Foreskin keratinocyte (primary cell): Measurements from ENCODE around the gene COG3.

- RAMPAGE, total RNA = no peak
Measured at GRCh38 chr13:42985789-42986316, 6.2 kb downstream of the EPSTI1 start.

- RAMPAGE, total RNA = no peak
Measured at GRCh38 chr13:43785564-43786409, 985 bp downstream of the ENOX1 start.

- RAMPAGE, total RNA = no peak
Measured at GRCh38 chr13:44128424-44128978, 32.6 kb downstream of the SMIM2 start.

DNA sequence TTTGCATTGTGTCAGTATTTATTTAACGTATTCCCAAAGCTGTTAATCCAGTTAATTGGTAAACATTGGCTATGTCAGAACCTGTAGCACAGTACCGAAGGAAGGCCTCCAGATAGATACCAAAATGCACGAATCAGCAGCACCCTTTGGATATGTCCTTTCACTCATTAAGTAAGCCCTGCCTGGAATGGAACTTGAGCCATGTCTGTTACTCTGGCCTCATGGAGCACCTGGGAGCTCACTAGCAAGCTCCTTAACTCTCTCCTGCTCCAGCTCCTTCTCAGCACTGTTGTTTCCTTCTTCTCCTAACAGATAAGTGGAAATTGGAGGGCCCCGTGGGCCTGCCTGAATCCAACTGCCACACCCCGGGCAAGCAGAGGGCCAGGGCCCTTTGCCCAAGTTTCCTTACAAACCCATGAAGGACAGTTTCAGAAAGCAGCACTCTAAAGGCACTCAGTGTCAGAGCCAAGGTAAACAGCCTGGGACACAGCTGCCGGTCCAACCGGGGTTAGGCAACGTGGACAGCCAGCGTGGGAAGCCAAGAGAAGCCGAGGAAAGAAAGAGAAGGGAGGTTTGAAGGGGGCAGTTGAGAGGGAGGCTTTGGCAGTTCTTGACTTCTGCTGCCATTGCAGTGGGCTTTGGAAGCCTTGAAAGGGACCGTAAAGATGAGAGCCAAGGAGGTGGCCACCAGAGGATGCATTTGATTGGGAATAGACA, 57.7 kb upstream of the SMIM2 start:
- RAMPAGE, total RNA = no peak

- RAMPAGE, total RNA = no peak
Measured at GRCh38 chr13:44273813-44274755, 99.5 kb upstream of the SERP2 start.

DNA sequence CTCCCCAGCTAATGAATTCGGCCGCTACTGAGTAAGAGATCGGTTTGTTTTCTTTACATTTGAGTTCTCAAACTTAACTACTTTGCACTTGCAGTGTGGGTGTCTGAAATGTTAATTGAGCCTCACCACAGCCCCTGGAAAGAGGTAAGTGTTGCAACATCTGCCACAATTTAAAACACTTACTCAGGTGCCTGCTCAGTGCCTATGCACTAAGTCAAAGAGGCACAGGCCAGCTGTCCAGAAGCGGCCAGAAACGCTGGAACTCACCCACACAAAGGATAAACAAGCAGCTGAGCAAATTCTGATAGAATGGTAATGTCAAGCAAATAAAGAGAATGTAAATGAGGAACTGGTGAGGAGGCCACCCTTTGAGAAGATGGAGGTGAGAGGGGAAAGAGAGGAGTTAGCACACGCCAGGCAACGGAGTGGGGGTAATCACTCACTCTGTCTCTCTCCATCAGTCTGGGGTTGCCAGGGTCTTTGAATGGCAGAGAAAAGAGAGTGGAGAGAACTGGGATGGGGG, 67.7 kb upstream of the SERP2 start:
- RAMPAGE, total RNA = no peak

DNA sequence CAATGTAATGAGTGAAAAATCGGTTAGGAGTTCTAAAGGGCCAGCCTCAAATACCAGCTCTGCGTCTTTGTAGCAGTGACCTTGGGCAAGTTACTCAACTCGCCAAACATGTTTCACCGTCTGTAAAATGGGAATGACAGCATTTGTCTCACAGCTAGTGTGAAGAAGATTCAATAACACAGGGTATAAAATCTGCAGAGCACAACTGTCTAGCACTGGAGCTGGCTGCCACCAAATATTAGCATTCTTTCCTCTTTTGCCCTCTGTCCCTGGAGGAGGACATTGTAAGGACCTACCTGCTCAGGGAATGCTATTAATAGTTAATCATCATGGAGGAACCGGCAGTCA, 22.1 kb upstream of the SERP2 start:
- RAMPAGE, total RNA = no peak

DNA sequence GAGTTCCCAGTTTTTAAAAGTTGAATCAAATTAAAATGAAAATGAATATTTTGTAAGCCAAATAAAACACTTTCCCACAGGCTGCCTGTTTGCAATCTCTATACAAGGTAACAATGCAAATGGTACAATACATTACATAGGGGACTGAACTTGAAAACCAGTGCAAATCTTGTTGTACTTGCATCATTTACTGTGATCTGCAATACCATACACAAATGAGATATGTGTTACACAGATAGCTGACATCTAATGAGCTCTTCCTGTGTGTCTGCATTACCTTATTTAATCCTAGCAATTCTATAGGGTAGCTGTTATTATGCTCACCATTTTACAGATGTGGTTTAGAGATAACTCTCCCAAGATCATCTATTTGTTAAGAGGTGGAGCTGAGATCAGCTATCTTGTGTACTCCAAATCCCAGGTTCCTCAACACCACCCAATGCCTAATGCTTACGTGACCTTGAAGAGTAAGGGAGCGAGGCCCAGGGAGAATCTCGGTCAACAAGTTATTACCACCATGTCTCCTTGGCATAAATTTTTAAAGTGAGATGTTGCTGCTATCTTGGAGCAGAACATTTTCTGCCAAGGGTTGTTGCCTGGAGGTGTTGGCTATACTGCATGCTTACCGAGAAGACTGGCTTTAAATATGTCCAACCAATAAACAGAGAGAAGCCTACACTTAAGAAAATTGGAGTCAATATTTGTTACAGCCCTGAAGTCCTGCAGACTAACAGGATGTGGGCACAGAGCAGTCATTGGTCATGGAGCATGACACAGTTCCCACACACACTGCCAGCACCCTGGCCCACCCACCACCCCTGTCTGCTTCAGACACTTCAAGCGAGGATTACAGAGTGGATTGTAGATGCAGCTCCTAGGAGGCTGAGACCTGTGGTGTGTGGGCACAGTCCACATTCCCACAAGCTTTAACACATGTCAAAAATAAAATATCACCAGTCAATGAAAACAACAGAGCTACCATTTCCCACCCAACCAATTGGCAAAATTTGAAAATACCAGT, 21.2 kb upstream of the SERP2 start:
- RAMPAGE, total RNA = no peak

DNA sequence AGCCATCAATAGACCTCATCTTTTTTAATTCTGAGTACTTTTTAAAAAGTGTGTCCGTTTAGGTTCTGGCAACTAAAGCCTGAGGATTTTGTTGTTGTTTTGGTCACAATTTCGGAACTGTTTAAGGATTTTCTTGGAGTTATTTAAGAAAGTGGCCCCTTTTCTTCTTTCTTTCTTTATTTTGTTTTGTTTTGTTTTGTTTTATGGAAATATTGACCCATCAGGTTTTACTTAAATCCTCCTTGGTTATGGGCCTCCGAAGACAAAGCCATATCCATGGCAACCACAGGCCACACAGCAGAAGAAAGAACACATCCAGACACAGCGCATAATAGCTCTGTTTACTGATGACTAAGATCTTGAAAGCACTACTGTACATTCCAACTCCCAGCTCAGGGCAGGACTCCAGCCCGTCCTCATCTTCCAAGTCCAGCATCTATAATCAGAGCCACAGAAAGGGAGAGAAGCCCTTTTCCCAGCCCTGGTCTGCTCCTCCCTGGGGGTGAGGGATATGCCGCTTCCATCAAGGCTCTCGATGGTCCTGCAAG, 84.4 kb downstream of the NUFIP1 start:
- RAMPAGE, total RNA = no peak

- RAMPAGE, total RNA = no peak
Measured at GRCh38 chr13:44979020-44979341, 10.3 kb downstream of the NUFIP1 start.

GRCh38 chr13:45151596-45152092, 31.3 kb downstream of the GTF2F2 start:
- RAMPAGE, total RNA = no peak

DNA sequence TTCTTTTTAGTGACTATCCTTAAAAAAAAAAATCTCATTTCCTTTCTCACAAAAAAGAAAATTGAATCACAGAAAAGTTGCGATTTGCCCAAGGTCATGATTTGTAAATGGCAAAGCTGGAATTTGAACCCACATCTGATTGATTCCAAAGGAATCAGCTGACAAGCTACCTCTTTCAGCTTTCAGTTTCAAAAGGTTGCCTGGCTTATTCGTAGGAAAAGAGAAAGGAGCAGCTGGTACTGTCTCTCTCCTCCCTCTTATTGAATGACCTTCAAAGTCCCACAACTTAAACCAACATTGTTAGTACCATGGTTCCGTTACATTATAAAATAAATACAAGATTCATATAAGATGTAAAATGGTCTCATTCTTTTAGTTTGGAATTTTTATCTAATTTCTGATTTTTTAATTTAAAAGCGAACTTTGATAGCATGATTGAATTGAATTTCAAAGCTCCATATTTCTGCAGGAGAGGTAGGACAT, 18.3 kb upstream of the KCTD4 start:
- RAMPAGE, total RNA = no peak

- RAMPAGE, total RNA = no peak
Measured at GRCh38 chr13:45242113-45242551, 41.3 kb upstream of the KCTD4 start.

DNA sequence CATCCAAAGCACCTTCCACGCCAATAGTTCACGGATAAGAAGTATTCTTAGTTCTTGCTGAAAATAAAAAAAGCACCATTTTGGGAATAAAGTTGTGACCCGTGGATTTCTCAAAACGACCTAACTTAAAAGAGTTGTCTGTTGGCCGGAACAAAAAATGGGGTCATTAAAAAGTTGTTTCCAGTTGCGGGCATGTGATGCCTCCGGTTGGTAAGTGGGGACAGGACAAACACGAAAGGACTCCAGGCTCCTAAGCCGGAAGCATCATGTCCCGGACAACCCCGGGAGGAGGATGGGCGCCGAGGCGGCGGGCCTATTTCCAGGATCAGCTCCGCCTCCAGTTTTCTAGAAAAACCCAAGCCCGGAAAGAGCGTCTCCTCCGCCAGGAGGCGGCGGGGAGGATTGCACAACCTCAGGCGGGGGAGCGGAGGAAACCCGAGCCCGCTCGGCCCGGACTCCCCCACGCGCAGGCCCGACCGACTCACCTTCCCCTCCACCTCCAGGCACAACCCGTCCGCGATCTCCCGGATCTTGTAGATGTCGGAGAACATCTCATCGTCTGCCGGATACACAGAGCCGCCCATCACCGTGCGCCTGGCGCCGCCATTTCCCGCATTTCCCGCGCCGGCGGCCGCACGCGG, 636 bp downstream of the TPT1 start:
- RAMPAGE, total RNA = no peak

- RAMPAGE, total RNA = no peak
Measured at GRCh38 chr13:45342257-45342772, 1.3 kb upstream of the TPT1 start.

GRCh38 chr13:45371733-45372280, 30.8 kb upstream of the TPT1 start:
- RAMPAGE, total RNA = no peak

DNA sequence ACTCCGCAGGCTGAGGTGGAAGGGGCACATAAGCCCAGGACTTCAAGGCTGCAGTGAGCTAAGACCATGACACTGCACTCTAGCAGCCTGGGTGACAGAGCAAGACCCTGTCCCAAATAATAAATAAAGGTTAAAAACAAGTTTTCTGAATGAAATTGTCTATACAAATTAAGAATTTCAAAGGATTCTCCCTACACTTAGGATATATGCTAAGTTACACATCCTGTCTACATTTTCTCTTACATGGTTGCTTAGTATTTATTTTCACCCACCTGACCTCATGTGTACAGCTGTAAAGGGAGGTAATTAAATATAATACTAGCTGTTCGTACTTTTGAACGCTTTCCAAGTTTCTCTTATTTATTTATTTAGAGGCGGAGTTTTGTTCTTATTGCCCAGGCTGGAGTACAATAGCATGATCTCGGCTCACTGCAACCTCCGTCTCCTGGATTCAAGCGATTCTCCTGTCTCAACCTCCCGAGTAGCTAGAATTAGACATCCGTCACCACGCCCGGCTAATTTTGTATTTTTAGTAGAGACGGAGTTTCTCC, 1.4 kb downstream of the SLC25A30 start:
- RAMPAGE, total RNA = no peak

DNA sequence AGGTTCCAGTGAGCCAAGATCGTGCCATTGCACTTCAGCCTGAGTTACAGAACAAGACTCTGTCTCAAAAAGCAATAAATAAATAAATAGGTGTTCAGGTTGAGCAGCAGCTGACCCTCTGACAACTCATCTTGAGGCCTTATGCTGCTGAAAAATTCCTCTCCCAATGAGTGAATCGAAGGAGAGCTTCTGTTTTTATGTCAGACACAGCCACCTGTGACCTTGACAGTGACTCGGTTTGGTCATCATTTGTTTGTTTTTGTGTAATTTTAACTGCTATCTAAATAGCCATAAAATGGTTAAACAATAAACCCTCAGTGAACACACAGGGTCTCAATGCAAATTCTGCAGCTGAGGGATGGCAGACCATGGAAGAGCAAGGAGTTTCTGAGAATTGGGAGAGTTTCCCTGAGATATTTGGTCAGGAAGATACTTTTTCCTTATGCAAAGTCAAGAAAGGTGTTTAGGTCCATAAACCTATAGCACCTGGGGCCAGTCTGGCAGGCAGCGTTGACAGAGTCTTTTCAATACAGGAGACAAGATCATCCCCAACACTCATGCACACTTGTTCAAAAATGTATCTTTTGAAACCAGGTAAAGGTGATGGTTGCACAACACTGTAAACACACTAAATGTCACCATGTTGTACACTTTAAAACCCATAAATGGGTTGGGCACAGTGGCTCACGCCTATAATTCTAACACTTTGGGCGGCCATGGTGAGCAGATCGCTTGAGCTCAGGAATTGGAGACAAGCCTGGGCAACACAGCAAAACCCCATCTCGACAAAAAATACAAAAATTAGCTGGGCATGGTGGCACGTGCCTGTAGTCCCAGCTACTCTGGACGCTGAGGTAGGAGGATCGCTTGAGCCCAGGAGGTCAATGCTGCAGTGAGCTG, 16.6 kb upstream of the SLC25A30 start:
- RAMPAGE, total RNA = no peak

- RAMPAGE, total RNA = no peak
Measured at GRCh38 chr13:45440394-45440980, 22.3 kb upstream of the SLC25A30 start.

GRCh38 chr13:45464444-45465830, at the start of gene COG3:
TSS of gene COG3 (plus strand) at chr13:45464939.
- RAMPAGE, total RNA = no peak